IMR-90 (cell line): Measurements from ENCODE around the gene KIT.

DNA sequence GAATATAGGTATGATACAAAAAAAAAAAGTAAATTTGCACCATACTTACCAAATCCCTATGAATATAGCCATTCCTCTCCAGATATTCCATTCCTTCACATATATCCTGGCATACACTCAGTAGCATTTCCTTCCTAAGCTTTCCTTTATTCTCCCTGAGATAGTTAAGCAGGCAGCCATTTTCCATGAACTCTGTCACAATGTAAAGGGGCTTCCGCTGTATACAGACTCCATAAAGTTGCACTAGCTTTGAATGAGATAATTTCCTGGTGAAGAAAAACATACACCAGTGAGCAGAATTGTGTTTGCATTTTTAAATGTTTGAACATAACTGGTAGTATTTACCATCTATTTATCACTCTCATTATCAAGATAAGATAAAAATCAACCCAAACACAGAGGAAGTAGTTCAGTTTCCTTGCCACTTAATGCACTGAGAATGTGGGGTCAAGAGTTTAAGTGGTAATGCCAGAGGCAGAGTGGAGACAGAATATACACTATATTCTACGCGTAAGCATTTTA is 54.1 kb downstream of the TXK start:
- RRBS = no CpG with 5 or more reads among the region's 3 CpGs
CAGE:
- cytosol, long polyA plus RNA = no peak
- long polyA plus RNA = no peak
- nucleus, long polyA plus RNA = no peak

DNA sequence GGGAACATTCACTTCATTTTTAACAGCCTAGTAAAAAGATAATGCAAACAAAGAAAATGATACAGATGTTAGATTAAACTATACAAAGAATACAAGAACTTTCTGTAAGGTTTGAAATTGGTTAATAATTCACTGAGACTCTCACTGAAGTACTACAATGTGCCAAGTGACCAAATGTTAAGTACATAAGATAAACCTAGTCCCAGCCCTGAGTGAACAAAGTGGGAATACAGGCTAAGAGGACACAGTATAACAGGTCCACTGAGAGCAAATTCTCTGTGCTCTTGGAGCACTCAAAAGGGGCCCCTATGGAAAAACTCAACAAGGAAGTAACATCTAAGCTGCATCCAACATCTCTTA is 113.3 kb downstream of the ZAR1 start:
CAGE:
- cytosol, long polyA plus RNA = no peak
- long polyA plus RNA = no peak
- nucleus, long polyA plus RNA = no peak

DNA sequence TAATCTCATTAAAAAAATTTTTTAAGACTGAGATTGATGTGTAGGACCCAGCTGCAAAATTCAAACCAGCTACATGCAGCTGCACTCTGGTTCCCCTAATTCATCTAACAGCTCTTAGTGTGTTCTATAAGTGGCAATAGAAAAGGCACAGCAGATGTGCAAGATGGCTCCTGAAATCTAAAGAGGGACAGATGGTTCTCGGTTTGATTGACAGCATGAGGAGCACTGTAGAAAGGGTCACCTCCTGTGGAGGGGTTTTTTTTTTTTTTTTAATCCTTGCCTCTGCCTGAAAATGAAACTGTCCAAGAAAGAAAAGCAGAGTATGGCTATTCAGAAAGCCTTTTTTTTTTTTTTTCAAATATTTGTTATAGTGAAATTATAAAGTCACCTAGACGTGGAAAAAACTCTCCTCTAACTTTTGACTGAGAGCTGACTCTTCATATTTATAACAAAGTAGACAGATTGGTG is 16.9 kb upstream of the OCIAD1 start:
- RRBS = no CpG with 5 or more reads among the region's 2 CpGs
CAGE:
- cytosol, long polyA plus RNA = no peak
- long polyA plus RNA = no peak
- nucleus, long polyA plus RNA = no peak

- RRBS = 3% methylated on average over 2 of the region's 42 CpGs
CAGE:
- cytosol, long polyA plus RNA = no peak
- long polyA plus RNA = no peak
- nucleus, long polyA plus RNA = no peak
These were observed 478 bp upstream of the DCUN1D4 start for GRCh38 chr4:51842391-51842958.

DNA sequence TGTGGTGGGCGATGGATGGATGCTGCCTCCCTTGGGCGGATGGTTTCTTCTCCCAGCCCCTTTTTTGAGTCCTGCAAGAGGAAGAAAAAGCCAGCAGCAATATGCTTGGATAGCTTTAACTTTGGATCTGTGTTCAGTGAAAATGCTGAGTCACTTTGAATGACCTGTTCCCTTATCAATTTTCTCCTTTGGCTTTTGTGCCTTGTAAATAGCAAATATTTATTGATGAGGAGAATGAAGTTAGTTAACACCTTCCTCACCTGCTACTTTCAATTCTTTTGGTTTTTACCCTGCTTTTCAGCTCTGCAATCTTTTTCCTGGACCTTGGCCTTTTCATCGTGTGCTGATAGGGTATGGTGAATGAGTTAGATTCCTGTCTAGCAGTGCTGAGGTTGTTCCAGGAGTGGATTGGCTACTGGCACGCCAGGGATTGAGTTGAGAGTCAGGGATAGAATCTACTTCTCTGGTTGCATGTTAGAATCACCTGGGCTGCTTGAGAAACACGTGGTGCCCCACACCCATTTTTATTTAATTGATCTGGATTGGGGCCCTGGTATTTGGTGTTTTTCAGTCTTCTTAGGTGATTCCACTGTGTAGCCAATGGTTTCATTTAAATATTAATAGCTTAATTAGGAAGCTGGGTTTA is 10.3 kb downstream of the DCUN1D4 start:
- RRBS = no CpG with 5 or more reads among the region's 5 CpGs
CAGE:
- cytosol, long polyA plus RNA = no peak
- long polyA plus RNA = no peak
- nucleus, long polyA plus RNA = no peak

DNA sequence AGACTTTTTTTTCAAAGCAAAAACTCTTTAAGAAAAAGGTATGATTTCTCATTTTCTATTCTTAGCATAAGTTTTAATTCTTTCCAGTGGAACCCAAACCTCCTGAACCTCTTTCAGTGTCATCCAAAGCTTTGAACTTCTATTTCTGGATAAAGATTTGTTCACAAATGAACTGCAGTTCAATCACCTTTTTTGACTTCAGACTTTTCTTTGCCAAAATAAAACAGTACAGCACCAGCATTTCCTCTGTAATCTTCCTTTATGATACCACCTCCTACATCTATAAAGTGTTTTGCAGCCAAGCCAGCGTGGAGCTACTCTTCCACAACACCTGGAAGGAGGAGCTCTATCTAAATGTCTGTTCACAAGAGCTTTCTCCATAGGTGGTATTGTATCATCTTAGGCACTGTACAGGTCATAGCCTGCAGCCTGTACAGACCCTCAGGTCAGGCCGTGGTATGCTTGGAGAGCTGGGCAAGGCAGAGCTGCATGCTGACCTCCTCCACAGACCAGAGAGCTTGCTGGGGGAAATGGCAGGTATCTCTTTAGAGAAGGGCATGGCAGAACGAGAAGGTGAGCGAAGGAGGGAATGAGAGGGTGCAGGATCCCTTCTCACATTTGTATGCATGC is 22.1 kb downstream of the DCUN1D4 start:
- RRBS = no CpG with 5 or more reads among the region's 4 CpGs
CAGE:
- cytosol, long polyA plus RNA = no peak
- long polyA plus RNA = no peak
- nucleus, long polyA plus RNA = no peak

GRCh38 chr4:52600217-52600772 is 58.8 kb downstream of the USP46 start:
- RRBS = no CpG with 5 or more reads among the region's 3 CpGs
CAGE:
- cytosol, long polyA plus RNA = no peak
- long polyA plus RNA = no peak
- nucleus, long polyA plus RNA = no peak

DNA sequence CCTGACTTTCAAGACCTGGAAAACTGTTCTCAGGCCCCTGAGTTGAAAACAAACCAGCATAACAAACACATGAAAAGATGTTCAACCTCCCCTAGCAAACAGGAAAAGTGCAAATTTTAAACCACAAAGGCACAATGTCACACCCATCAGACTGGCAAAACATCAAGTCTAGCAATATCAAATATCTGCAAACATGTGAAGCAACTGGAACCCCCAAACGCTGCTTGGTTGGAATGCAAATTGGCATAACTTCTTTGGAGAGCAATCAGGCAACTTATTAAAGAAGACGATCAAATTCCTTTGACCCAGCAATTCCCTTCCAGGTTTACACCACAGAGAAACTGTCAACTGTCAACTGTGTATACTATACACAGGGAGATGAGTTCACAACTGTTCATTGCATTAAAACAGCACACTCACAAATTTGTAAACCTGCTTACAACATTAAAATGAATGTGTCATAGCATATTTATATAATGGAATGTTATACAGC is 7.0 kb downstream of the USP46 start:
- RRBS = no CpG with 5 or more reads among the region's 2 CpGs
CAGE:
- cytosol, long polyA plus RNA = no peak
- long polyA plus RNA = no peak
- nucleus, long polyA plus RNA = no peak

DNA sequence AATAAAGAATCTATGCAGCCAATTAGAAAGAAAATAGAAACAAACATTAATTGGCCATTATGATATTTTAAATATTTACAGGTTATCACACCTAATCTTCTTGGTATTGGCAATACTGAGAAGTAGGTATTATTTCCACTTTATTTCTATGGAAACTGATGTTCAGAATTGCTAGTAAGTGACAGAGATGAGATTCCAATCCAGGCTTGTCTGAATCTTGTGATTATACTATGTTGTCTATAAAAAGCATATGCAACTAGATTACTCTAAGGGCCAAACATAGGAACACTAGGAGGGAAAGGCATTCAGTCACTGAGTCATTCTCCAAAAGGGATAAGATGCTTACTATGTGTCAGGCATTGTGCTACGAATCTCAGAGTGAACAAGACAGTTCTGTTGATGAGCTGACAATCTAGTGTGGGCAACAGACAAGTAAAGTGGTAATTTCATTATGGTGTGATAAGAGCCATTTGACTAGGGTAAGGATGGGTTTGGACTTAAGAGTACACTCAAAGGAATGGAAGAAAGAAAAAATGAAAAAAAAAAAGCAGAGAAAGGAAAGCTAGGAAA is 77.2 kb downstream of the RASL11B start:
- RRBS = no CpG with 5 or more reads among the region's 1 CpG
CAGE:
- cytosol, long polyA plus RNA = no peak
- long polyA plus RNA = no peak
- nucleus, long polyA plus RNA = no peak

- RRBS = no CpG with 5 or more reads among the region's 2 CpGs
CAGE:
- cytosol, long polyA plus RNA = no peak
- long polyA plus RNA = no peak
- nucleus, long polyA plus RNA = no peak
These were observed 83.3 kb downstream of the RASL11B start for GRCh38 chr4:52945514-52945801.

GRCh38 chr4:52989781-52990156 is 127.7 kb downstream of the RASL11B start:
- RRBS = no CpG with 5 or more reads among the region's 2 CpGs
CAGE:
- cytosol, long polyA plus RNA = no peak
- long polyA plus RNA = no peak
- nucleus, long polyA plus RNA = no peak

- RRBS = no CpG with 5 or more reads among the region's 6 CpGs
CAGE:
- cytosol, long polyA plus RNA = no peak
- long polyA plus RNA = no peak
- nucleus, long polyA plus RNA = no peak
These were observed 510 bp upstream of the SCFD2 start for GRCh38 chr4:53366358-53366784.

GRCh38 chr4:53378751-53379299 is 1.4 kb downstream of the FIP1L1 start:
- RRBS = no CpG with 5 or more reads among the region's 2 CpGs
CAGE:
- cytosol, long polyA plus RNA = no peak
- long polyA plus RNA = no peak
- nucleus, long polyA plus RNA = no peak

GRCh38 chr4:54020101-54021414 is 43.8 kb downstream of the CHIC2 start:
- RRBS = no CpG with 5 or more reads among the region's 25 CpGs
CAGE:
- cytosol, long polyA plus RNA = no peak
- long polyA plus RNA = no peak
- nucleus, long polyA plus RNA = no peak

DNA sequence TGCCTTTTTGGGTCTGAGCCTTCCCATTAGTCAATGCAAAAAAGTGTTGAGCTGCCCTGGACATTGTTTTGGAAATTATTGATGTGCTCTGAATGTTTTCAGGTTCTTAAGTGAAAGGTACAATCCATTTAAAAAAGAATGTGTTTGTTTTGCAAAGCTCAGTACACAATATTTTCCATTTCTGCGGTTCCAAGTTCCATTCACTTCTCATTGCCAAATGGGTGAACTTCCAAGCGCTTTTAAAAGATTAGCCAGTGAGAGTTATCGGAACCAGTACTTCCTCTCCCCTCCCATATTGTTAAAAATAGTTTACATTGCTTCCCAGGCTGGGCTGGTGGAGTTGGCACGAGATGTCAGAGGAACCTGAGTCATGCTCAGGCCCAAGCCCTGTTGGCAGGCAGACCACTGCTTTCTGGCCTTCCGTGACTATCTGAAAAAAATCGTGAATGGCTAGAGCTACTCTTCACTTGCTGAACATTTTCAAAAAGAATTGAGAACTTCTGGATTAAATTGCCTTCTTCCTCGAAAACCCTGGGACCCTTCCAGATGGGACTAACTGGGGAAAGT is 52.2 kb downstream of the PDGFRA start:
- RRBS = no CpG with 5 or more reads among the region's 7 CpGs
CAGE:
- cytosol, long polyA plus RNA = no peak
- long polyA plus RNA = no peak
- nucleus, long polyA plus RNA = no peak

- RRBS = no CpG with 5 or more reads among the region's 13 CpGs
CAGE:
- cytosol, long polyA plus RNA = no peak
- long polyA plus RNA = no peak
- nucleus, long polyA plus RNA = no peak
These were observed 122.9 kb upstream of the KIT start for GRCh38 chr4:54534902-54535308.

DNA sequence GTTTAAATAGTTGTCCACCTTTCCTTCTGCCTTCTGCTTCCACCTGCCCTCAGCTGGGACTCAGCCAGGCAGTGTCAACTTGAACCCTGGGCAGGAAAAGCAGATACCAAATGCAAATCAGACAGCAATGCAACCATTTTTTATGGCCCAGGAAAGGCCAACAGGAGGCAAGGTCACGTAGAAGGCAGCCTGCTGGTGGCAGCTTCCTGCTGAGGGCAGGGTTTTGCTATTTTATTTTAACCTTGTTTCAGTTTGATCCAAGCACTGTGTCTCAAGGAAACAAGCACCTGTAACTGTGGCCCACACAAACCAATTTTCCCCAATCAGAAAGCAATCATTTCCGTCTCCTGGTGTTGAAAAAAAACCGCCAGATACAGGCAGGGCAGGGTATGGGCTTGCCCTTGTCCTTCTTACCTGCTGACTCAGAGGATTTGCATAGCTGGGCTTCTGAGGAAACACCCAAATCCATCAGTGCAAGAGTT is 110.1 kb upstream of the KIT start:
- RRBS = no CpG with 5 or more reads among the region's 3 CpGs
CAGE:
- cytosol, long polyA plus RNA = no peak
- long polyA plus RNA = no peak
- nucleus, long polyA plus RNA = no peak

DNA sequence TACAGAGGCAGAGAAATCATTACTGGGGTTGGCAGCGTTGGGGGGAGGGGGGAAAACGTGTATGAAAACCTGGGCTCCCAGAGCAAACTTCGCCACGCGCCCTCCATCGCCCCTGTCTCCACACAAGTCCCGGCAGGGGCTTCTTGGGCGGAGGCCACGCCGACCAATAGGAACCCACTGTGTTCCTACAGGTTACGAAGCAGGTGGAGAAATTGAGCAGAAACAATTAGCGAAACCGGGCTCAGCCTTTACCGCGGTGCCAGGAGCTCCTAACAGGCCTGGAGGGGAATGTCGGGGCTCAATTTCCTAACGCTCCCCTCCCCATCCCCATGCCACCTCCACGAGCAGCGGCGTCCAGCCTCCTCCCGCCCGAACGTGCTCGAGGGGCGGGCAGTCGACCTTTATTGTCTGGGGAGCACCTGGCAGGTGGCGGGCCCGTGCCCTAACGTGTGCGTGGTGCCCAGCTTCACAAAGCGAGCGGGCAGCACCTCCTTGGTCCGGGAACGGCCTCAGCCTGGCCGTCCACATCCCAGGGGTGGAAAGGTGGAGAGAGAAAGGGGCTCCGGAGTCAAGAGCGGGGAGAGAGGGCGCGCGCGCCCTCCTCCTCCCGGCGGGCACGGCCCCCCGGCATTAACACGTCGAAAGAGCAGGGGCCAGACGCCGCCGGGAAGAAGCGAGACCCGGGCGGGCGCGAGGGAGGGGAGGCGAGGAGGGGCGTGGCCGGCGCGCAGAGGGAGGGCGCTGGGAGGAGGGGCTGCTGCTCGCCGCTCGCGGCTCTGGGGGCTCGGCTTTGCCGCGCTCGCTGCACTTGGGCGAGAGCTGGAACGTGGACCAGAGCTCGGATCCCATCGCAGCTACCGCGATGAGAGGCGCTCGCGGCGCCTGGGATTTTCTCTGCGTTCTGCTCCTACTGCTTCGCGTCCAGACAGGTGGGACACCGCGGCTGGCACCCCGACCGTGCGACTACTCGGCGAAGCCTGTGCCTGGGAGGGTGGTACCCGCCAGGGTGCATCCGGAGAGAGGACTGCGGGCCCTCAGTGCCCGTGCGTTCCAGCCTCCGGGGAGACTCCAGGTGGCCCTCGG is at the start of gene KIT:
TSS of gene KIT (plus strand) at position 805 of the 1,083 bp plus-strand sequence.
- RRBS = 5% methylated on average over 31 of the region's 96 CpGs
CAGE:
- cytosol, long polyA plus RNA = no peak
- long polyA plus RNA = no peak
- nucleus, long polyA plus RNA = no peak

DNA sequence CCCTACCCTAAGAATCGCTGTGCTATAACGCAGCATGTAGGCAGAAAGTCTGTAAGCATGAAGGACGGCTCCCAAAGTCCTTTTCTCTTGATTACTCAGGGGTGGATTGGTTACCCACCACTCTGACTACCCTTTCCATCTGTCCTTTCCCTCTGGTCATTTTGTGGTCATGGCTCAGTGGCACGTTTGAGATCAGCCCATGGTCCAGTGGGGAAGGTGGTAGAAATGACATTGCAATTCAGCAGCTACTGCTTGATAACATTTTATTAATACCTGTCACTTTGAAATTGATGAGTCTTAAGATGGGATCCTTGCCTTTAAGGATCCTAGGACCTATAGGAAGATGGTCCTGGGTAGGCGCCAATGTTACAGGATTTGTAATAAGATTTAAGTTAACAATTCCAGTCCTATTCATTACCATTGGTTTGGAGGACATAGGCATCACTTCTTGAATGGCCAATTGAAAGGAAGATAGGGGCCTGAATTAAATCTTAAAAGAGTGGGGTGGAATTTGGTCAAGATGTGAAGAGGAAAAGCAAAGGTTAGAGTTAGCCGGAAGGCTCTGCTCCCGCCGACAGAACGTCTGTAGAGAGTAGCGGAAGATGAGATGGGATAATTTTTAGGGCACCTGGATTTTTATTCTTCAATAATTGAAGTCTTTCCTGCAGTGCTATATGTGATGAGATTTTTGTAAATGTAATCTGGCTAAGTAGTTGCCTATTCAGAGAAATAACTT is 9.5 kb downstream of the KIT start:
- RRBS = no CpG with 5 or more reads among the region's 10 CpGs
CAGE:
- cytosol, long polyA plus RNA = no peak
- long polyA plus RNA = no peak
- nucleus, long polyA plus RNA = no peak

GRCh38 chr4:55123037-55123326 is 2.4 kb downstream of the KDR start:
CAGE:
- cytosol, long polyA plus RNA = no peak
- long polyA plus RNA = no peak
- nucleus, long polyA plus RNA = no peak